Sternocleidomastoid (tissue), 1 donor: Measurements from ENCODE around the genes TMEM167B, ATXN7L2, GPR61 and GSTM3.

DNA sequence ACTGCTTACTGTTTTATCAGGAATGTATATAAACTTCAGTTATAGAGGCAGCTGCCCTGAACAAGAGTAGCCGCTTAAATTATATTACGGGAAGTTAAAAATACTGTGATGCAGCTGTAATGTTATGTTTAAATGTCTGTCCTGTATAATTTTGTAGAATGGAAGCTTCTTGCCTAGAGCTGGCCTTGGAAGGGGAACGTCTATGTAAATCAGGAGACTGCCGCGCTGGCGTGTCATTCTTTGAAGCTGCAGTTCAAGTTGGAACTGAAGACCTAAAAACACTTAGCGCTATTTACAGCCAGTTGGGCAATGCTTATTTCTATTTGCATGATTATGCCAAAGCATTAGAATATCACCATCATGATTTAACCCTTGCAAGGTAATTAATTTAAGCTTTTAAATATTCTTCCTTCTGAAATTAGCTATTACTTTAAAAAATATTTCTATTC, 19.9 kb downstream of the GPSM2 start:
- PRO-cap = no peak

DNA sequence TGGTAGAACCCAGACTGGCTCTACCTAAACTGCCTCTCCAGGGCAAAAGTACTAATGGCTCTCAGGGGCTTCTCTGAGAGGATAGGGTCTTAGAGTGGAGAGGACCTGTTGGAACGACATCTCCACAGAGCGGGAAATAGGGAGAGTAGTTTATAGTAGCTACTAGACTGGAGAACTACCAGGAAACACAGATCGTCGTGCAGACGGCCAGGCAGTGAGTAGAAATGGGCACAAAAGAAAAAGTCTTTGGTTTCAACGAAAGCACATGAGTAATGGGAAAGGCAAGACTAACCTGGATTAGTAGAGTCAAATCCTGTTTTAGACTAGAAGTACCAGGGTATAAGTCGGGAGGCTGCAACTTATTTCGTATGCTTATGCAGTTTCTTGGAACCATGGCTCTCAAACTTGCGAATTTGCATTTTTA, 1.3 kb downstream of the CLCC1 start:
- PRO-cap = no peak

- PRO-cap = no peak
Observed at GRCh38 chr1:108962638-108962895, 717 bp downstream of the CLCC1 start.

- PRO-cap = bidirectional peak, plus-strand start at chr1:109090773, minus-strand start at chr1:109090682; bidirectional peak, plus-strand start at chr1:109090854, minus-strand start at chr1:109090891; bidirectional peak, plus-strand start at chr1:109091220, minus-strand start at chr1:109091165
Observed at GRCh38 chr1:109090481-109091511, at the start of gene TMEM167B. Gene TMEM167B (plus strand): TSS chr1:109090764.

- PRO-cap = no peak
Observed at GRCh38 chr1:109115940-109116332, 2.0 kb downstream of the ELAPOR1 start.

GRCh38 chr1:109194057-109194662, 19.6 kb upstream of the SARS1 start:
- PRO-cap = no peak

DNA sequence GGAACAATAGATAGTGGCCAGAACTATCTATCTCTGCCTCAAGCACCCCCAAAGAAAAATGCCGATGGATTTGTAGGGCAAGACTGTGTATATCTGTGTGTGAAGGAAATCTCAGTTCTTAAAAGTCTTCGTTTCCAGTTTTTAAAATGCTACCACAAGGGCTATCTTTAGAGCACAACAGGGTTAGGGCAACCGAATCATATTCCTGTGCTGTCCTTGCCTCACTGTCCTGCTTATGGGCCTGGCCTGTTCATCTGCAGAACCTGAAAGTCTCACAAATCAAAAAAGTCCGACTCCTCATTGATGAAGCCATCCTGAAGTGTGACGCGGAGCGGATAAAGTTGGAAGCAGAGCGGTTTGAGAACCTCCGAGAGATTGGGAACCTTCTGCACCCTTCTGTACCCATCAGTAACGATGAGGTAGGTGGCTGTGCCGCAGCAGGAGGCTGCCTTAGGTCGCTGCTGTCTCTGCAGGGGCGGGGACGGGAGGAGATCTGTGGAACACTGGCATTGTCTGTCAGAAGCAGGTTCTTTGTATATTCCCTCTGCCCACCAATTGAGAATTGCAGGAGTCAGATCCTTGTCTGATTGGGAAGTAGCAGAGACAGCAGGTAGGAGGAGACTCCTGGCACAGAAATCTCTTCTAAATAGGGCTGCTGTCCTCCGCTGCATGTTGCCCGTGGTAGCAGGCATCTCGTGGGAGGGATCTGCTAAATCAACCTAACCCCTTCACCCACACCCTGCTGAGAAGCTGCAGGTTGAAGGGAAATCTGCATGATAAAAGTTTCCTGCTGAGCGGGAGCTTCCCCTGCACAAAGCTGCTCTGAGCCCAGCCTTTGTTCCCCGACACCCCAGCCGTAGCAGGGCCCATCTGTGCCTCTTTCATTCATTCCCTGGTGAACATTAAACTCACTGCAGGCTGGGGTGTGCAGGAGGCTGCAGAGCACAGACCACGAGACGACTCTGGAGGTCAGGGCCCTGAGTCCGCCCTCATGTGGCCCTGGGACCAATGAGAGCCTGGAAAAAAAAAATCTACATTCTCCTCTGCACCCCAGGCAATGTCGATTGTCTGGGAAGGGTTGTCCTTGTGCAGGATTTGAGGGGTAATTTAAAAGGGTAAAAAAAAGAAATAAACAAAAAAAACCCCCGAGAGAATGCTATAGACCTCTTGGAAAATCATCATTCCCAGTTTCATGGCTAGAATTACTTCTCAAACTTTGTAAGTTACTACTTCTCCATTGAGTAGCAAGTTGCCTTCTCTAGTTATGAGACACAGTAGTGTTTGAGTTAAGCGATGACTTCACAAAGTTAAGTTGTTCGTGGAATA, 15.9 kb downstream of the SARS1 start:
- PRO-cap = no peak

GRCh38 chr1:109250652-109251213, 1.4 kb downstream of the CELSR2 start:
- PRO-cap = no peak

- PRO-cap = no peak
Observed at GRCh38 chr1:109275478-109276050, 7.4 kb downstream of the PSRC1 start.

DNA sequence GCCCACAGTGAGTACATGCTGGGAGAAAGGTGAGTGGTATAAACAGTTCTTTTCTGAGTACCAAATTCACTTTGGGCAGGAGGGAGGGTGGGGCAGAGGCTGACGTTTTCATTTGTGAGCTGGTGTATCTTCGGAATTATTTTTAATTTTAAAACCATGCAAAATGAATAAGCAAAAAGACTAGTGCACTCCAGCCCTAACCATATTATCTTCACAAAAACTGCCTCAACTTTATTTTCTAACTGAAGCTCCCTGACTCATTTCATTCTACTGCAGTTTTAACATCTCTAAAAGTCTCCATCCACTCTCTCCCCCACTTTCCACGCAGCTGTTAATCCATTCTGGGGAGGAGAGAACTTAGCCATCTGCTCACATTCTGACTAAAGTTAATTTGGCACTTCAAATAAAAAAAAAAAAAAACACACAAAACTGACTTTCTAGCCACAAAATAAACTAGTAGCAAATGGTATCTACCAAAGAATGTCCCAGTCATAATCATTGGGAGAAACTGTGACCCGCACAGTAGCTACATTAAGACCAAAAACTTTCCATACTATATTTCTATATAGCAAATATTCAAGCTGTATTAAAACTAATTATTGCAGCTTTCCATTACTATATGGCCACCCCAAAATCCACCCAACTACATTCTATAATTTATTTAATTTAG, 5.4 kb upstream of the MYBPHL start:
- PRO-cap = no peak

GRCh38 chr1:109483565-109484401, at the start of gene ATXN7L2:
Gene ATXN7L2 (plus strand): TSS chr1:109483905.
- PRO-cap = unidirectional peak, plus-strand start at chr1:109483983; unidirectional peak, minus-strand start at chr1:109484203

- PRO-cap = no peak
Observed at GRCh38 chr1:109531808-109532178, 7.9 kb upstream of the GPR61 start.

GRCh38 chr1:109532698-109533320, 6.9 kb upstream of the GPR61 start:
- PRO-cap = no peak

DNA sequence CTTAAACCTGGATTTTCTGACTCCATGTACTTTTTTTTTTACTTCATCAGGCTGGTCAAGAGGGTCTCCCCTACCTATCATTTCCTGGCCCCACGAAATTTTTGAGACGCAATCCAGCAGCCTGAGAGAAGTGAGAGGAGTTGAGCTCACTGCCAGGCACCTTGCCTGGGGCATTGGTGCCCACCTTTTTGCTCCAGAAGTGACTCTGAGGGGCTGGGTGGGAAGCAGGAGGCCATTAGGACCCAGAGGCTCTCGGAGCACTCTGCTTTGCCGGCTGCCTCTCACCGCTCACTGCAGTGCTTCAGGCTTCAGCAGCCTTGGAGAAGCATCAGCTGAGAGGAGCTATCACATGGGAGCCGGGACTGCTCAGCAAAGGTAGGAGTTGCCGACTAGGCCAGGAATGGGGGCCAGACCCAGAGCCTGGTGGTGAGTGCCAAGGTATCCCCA, at the start of gene GPR61:
TSS of gene GPR61 (plus strand) at position 294 of the 447 bp plus-strand sequence.
- PRO-cap = no peak

DNA sequence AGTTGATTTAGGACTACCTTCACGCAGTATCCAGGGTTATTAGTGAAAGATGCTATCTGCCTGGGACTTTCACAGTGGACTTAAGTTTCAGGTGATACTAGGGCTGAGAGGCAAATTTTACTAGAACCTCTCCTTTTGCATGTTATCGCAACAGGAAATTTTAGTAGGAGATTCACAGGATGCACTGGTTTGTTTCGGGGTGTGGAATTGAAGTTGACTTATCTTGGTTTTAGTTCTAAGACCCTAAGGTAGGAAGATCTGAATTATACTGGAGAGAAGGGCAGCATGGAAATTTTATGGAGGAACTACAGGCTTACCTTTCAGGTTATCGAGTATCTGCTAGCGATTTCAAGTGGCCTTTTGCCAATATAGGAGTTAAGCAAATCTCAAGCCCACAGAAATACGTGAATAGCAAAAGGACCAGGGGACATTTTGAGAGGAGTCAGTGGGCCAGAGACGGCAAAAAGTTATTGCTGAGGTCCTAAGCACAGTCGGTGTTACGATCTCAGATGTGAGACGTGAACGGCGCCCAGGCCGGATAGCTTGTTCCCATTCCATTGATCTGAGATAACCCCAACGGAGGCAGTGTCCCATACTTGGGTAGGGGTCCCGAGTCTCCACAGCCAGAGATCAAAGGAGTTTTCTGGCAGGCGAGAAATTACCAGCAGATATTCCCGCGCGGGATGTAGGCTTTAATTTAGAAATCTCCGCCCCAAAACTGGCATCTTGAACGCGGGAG, 648 bp upstream of the GNAI3 start:
- PRO-cap = no peak

DNA sequence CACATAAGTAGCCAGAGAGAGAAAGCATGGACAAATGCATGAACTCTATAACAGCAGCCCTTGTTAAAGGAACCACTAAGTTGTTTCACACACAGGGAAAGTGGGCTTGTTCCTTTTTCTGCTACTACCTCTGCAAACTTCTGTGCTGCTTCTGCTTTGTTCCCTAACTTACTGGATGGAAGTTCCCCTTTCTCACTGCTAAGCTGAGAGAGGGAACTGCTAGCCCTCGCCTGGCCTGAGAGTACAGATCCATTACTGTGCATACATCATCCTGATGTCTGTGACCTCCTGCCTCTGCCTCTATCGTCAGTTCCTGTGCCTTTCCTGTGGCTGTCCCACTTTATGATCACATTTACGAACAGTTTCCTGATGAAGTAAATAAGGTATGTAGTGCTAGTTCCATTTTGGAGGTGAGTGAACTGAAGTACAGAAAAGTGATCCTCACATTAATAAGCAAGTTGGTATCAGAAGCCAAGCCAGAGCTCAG, 3.5 kb downstream of the GNAT2 start:
- PRO-cap = no peak

GRCh38 chr1:109616340-109617108, 2.9 kb downstream of the GNAT2 start:
- PRO-cap = no peak

- PRO-cap = no peak
Observed at GRCh38 chr1:109740922-109741245, at the start of gene GSTM3. Gene GSTM3 (minus strand): TSS chr1:109741038.

- PRO-cap = no peak
Observed at GRCh38 chr1:109756387-109757019, 7.2 kb downstream of the EPS8L3 start.

GRCh38 chr1:109764812-109765317, 1.1 kb upstream of the EPS8L3 start:
- PRO-cap = no peak